ENCODE measurements around a stretch of chr1.

DNA sequence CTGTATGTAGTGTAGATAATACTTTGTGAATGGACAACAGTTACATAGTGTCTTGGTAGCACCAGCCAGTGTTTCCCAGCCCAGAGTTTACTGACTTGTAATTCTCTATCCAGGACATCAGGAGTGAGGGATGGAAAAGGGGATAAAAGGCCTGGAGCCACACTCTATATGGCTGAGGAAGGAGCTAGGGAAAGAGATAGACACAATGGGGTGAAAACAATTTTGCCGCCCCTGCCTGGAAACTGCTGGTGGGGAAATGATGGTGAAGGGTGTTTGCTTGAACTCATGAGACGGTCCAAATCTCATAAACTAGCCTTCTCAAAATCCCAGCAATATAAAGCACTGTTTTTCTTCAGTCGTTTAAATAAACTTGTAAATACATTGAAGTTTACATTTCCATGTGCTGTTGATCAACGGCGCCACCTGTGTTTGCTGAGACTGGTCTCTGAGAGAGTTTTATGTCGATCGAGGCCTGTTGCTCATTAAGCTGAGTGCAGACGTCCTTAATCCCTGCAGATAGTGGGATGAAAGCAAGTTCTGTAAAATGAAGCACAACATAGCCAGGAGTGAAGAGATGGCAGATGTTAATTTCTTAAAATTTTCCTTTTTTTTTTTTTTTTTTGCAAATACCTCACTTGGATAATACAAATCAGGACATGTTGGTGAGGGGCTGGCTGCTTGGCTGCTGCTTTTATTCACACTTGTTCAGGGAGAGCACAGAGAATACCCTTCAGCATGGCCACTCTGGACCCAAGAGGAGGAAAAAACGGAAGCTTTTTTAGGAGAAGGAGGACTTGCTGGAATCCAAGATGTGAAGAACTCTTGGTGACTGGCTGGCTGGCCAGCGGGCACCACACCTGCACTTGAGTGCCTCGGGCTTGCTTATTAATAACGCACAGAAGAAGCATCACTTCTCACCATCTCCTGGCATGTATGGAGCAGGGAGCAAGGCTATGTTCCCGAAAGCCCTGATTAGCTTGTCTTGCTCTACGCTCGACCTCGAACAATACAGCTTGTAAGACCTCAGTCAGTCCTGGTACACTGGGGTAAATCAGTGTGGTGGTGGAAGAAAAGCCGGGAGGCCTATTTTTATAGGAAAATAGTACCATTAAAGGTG, 27.6 kb upstream of the AGO1 start:
- PRO-cap, 4 experiments, result no peak in any of the 4 experiments
- RAMPAGE, long total RNA, 4 experiments, result no peak in any of the 4 experiments

DNA sequence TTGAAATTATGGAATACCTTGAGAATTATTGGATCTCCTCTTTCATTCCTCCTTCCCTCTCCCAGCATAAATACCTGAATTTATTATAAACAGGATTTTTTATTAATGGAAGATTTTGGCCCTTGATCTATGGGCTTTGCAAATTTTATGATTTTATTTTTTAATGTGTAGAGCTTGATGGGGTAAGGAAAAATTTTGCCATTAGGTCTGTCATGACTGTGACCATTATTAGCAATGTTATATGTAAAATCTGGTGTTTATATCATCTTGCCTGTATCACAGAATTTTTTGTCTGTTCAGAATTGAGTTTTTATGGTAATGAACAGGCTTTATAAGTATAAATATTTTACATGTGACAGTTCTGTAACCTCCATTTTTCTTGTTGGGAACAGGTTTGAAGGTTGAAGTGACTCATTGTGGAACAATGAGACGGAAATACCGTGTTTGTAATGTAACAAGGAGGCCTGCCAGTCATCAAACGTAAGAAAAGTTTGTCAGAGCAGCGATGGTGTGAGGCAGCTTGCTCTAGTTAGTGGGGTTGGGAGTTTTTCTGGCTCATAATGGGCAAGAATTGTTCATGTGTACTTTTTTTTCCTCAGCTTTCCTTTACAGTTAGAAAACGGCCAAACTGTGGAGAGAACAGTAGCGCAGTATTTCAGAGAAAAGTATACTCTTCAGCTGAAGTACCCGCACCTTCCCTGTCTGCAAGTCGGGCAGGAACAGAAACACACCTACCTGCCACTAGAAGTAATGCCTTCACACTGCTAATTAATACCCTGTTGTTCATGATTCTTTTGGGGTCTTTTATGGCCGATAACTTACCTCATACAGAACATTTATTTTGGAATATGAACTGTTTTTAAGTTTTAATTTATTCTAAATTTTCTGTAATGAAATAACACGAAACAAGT, 75.3 kb upstream of the TEKT2 start:
- PRO-cap, 4 experiments, result no peak in any of the 4 experiments
- RAMPAGE, long total RNA, 4 experiments, result no peak in any of the 4 experiments

- PRO-cap, 4 experiments, result peak in 4 of 4 experiments; most common plus-strand start chr1:36089712 (in 1); most common minus-strand start chr1:36089747 (in 4)
- RAMPAGE, long total RNA, 4 experiments, result no peak in any of the 4 experiments
These were observed 961 bp downstream of the ADPRS start for GRCh38 chr1:36089553-36090152.

- PRO-cap, 4 experiments, result peak in 2 of 4 experiments; most common plus-strand start chr1:36155556 (in 1); most common minus-strand start chr1:36155644 (in 2)
- RAMPAGE, long total RNA, 4 experiments, result no peak in any of the 4 experiments
These were observed 785 bp upstream of the MAP7D1 start for GRCh38 chr1:36155013-36155736.

DNA sequence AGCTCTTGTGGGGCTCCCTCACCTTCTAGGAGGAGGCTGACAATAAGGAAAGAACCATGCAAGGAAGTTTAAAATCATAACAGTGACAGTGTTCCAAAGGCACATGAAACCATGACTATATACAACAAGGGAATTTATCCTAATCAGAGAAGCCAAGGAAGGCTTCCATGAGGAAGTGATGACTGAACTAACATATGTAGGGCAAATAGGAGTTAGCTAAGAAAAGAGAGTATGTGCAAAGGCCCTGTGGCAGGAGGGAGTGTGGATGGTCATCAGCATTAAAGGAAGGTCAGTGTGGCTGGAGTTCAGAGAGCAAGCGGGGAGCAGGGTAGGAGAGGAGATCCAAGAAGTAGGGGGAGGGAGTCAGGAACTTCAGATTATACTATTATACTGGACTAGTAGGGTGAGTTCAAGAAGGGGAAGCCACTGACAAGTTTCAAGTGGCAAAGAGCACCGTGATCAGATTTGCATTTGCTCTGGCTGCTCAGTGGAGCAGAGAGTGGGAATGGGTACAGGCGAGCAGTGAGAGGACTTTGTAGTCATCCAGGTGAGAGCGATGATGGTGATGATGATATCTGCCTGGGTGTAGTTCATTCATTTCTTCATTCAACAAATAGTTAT, 8.4 kb downstream of the MAP7D1 start:
- PRO-cap, 4 experiments, result no peak in any of the 4 experiments
- RAMPAGE, long total RNA, 4 experiments, result no peak in any of the 4 experiments

- PRO-cap, 4 experiments, result no peak in any of the 4 experiments
- RAMPAGE, long total RNA, 4 experiments, result start-site peak on the plus strand in 1 of 4 experiments, at chr1:36176504-36176552 at its widest, 12 reads per replicate
These were observed 20.4 kb downstream of the MAP7D1 start for GRCh38 chr1:36176181-36176882.

DNA sequence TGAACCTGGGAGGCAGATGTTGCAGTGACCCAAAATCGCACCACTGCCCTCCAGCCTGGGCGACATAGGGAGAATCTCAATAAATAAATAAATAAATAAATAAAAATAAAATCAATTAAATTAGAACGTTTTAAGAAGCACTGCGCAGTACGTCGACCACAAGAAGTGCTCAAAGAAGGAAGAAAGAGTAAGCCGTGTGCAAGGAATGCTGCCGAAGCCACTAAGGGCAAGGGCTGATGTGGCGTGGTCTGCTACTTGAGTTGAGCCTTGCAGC, 1.3 kb upstream of the THRAP3 start:
- PRO-cap, 4 experiments, result no peak in any of the 4 experiments
- RAMPAGE, long total RNA, 4 experiments, result no peak in any of the 4 experiments

GRCh38 chr1:36286356-36287483, 19.4 kb upstream of the SH3D21 start:
- PRO-cap, 4 experiments, result peak in 1 of 4 experiments; most common plus-strand start chr1:36287172 (in 1)
- RAMPAGE, long total RNA, 4 experiments, result no peak in any of the 4 experiments

GRCh38 chr1:36301238-36301913, 4.8 kb upstream of the SH3D21 start:
- PRO-cap, 4 experiments, result no peak in any of the 4 experiments
- RAMPAGE, long total RNA, 4 experiments, result no peak in any of the 4 experiments

GRCh38 chr1:36302822-36303084, 3.4 kb upstream of the SH3D21 start:
- PRO-cap, 4 experiments, result no peak in any of the 4 experiments
- RAMPAGE, long total RNA, 4 experiments, result no peak in any of the 4 experiments

DNA sequence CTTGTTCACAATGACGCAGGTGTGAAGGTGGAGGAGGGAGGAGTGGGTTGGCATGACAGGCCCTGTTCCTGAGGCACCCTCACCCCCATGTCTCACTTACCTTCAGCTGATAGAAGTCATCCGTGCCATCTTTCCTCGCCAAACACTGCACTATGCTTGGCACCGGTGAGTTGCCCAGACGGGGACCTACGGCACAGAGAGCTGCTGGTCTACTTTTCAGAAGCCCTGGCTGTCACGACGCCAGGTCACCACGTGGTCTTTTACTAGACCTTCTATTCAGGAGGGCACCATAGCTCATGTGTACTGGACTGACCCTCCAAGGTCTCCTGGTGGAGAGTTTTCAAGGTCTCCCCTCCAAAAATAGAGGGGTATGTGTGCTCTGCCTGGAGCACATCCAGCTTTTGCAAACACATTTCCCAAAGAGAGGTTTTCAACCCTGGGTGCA, 27.1 kb downstream of the STK40 start:
- PRO-cap, 4 experiments, result no peak in any of the 4 experiments
- RAMPAGE, long total RNA, 4 experiments, result no peak in any of the 4 experiments

GRCh38 chr1:36384444-36384808, 1.3 kb downstream of the STK40 start:
- PRO-cap, 4 experiments, result no peak in any of the 4 experiments
- RAMPAGE, long total RNA, 4 experiments, result no peak in any of the 4 experiments

DNA sequence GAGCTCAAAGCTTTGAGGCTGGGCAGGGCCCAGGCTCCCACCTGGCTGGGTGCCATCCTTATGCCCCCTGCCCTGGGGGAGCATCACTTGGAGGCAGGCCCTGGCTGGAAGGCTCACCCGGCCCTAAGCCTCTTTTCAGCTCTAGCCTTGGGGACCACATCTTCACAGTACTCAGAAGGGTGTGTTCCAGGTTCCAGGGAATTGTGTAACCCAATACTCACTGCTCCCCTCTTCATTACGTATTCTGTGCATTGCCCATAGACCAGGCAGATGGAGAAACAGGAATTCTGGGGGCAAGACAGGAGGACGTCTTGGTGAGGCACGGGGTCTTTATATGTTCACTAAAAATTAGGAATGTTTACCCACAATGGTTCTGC, 417 bp upstream of the CSF3R start:
- PRO-cap, 4 experiments, result no peak in any of the 4 experiments
- RAMPAGE, long total RNA, 4 experiments, result no peak in any of the 4 experiments

DNA sequence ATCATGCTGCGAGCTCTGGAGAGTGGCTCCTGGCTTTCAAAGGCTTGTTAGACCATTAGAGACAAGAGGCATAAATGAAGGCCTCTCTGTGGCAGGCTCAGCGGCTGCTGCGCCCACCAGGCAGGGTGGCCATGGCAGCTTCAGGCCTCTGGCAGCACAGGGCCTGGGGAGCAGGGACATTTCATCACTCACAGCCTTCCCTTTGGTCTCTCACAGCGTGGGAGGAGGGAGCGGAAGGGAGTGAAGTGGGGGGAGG, 210.1 kb downstream of the GRIK3 start:
- PRO-cap, 4 experiments, result no peak in any of the 4 experiments
- RAMPAGE, long total RNA, 4 experiments, result no peak in any of the 4 experiments

DNA sequence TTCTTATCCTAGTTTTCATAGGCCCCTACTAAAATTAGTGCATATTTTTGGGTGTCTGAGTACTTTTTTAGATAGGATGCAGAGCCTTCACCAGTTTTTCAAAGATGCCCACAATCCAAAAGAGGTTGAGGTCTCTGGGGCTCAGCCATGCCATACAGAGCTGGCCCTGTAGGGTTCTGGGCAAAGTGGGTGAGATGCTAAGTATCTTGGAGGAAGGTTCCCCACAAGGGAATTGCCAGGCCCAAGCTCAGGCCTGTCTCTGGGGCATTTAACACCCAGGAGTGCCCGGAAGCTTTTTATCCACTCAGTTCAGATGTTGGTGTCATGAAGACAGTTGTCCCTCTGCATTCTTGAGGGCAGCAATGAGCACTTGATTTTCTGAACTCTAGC, 19.7 kb upstream of the GRIK3 start:
- PRO-cap, 4 experiments, result no peak in any of the 4 experiments
- RAMPAGE, long total RNA, 4 experiments, result no peak in any of the 4 experiments

DNA sequence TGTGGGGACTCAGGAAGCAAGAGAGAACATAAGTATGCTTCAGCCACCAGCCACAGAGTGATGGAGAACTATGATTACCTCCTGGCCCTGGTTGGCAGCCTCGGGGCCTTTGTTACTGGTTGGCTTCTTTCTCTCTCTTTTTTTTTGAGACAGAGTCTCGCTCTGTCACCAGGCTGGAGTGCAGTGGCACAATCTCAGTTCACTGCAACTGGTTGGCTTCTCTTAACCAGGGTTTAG, 29.2 kb upstream of the GRIK3 start:
- PRO-cap, 4 experiments, result peak in 1 of 4 experiments; most common plus-strand start position 84 of the sequence (in 1)
- RAMPAGE, long total RNA, 4 experiments, result no peak in any of the 4 experiments

DNA sequence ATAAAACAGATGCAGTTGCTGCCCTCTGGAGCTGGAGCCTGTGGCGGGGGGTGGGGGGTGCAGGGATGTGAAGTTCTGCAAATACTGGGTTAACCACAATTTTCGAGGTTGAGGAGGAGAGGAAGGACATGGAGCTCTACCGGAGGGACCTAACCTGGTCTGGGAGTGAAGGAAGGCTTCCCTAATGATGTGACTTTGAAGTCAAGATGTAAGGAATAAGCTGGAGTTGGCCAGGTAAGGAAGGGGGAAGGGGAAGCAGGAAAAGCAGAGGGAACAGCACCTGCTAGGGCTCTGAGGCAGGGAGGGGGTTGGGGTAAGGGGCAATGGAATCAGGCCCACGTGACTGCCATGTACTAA, 95.0 kb upstream of the GRIK3 start:
- PRO-cap, 4 experiments, result no peak in any of the 4 experiments
- RAMPAGE, long total RNA, 4 experiments, result no peak in any of the 4 experiments

DNA sequence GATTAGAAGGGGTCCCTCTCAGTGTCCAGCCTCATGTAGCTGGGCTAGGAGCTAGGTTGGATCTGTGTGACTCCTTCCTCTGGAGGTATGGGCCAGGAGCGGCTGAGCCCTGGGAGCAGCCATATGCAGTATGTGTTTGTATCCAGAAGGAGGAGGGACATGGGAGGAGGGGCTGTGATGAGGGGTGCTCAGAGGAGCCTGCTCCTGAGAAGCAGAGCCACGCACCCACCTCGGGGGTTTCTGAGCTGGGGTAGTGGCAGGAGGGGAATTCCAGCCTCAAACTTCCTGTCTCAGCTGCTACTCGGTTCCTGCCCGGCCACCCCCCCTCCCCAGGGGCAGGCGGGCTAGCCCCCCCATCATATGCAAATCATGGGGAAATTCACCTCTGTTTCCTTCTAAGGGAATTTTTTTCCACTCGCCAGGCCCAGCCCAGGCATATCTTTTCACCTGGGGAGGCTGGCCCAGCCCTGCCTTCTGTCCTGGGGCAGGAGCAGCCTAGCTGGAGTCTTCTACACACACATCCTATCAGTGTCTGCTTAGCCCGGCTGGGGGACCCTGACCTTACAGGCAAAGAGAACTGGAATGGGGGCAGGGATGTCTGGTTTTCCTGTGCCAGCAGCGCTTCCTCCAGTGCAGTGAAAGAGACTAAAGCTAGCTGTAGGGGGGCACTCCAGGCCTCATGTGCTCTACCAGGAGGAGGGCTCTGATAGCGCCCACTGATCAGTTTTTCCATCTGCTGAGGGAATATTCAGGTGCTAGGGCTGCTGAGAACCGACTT, 3.0 kb downstream of the ZC3H12A start:
- PRO-cap, 4 experiments, result peak in 4 of 4 experiments; most common plus-strand start position 279 of the sequence (in 1); most common minus-strand start position 242 of the sequence (in 4)
- RAMPAGE, long total RNA, 4 experiments, result no peak in any of the 4 experiments

DNA sequence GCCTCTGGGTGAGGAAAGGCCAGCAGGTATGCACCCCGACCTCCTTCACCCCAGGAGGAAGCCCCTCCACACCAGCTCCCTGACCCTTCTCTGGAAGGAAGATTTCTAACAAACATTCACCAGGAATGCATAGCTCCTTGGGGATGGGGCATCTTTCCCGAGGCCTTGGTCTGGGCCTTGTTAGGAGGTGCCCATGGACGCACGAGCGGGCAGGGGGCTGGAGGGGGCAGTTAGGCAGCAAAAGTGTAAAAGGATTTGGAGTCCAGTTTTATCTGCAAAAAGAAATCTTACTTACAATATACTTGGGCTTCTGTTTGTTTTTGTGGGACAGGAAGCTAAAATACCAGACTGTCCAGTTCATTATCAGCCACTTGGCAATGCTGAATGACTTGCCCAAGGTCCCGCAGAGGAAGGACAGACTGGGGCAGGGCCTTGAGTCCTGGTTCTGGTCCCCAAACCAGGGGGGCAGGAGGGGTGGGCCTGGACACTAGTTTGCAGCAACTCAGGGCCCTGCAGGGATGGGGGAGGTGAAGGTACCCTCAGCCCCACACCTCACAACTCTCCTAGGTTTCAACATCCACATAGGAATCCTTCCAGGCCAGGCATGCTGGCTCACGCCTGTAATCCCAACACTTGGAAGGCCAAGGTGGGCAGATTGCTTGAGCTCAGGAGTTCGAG, 10.2 kb downstream of the ZC3H12A start:
- PRO-cap, 4 experiments, result no peak in any of the 4 experiments
- RAMPAGE, long total RNA, 4 experiments, result no peak in any of the 4 experiments

GRCh38 chr1:37485094-37485962, 10.9 kb downstream of the ZC3H12A start:
- PRO-cap, 4 experiments, result no peak in any of the 4 experiments
- RAMPAGE, long total RNA, 4 experiments, result no peak in any of the 4 experiments

All from spleen (tissue), 7 donors.